ENCODE results near the genes SLC10A7 and NR3C2.

GRCh38 chr4:145420510-145421001 is 61.1 kb upstream of the SMAD1 start:
- RRBS = no CpG with 5 or more reads among the region's 1 CpG

- RRBS = no CpG with 5 or more reads among the region's 4 CpGs
Observed at GRCh38 chr4:146028917-146029215, 90.2 kb upstream of the ZNF827 start.

DNA sequence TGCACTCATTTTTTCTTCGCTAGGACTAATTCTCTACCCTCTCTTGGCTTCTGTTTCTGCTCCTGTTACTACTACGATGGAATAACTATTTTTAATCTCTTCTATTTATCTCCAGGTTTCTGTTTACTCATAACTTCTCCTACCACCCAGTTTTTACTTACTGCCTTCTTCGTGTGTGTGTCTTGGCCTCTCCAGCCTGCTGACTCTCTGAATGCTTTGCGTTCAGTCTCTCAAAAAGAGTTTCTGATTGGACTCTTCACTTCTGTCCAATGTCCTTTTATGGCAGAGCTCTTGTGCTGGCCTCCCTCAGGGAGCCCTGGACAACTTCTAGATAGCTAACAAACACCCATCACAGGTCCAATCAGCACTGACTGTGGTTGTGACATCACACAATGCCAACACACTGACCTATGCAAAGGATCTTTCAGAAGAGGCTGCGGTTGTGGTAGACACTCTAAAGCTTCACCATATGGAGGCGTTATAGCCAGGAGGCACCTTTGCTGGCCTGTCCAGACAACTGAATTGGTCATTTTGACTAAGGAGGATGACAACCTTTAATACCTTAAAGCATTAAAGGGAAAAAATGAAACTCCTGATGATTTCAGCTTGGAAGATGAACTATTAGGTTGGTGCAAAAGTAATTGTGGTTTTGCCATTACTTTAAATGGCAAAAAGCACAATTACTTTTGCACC is 53.8 kb upstream of the LSM6 start:
- RRBS = no CpG with 5 or more reads among the region's 6 CpGs

DNA sequence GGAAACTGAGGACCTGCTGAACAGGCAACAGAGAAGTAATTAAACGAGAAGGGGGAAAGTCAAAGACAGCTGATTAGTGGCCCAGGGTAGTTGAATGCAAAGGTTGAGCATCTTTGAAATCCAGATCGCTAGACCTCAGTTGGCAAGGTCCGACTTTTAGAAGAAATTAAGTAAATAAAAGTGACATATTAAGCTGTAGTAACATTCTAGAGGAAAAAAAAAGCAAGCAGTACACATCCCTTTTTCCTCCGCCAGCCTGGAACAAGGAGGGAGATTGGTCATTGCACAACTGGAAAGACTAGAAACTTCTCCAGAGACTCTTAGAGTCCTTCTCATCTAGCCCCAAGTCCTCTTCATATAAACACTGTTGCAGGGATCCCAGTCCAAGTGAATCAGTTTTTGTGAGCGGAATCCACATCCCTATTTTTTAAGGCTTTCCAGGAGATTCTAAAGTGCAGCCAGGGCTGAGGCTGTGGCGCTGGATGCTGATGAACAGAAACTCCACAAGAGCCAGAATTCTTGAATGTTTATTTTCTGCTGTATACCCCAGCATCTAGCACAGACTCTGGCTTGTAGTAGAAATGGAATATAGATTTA is 23.7 kb downstream of the REELD1 start:
- RRBS = no CpG with 5 or more reads among the region's 6 CpGs

GRCh38 chr4:146521433-146522527 is at the start of gene SLC10A7:
SLC10A7 (minus strand) TSS chr4:146521940.
- RRBS = 2% methylated on average over 5 of the region's 65 CpGs

DNA sequence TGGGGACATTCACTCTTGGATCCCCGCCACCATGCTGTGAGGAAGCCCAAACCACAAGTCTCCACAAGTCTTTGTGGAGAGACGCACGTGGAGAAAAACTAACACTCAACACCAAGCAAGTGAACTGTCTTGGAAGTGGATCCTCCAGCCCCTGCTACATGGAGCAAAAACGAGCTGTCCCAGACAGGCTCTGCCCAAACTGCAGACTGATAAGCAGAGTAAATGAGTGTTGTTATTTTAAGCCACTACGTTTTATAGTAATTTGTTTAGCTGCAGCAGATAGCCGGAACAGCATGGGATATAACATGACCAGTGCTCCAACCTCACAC is 982 bp upstream of the EDNRA start:
- RRBS = no CpG with 5 or more reads among the region's 6 CpGs

GRCh38 chr4:147482248-147483079 is 1.6 kb downstream of the EDNRA start:
- RRBS = no CpG with 5 or more reads among the region's 9 CpGs

DNA sequence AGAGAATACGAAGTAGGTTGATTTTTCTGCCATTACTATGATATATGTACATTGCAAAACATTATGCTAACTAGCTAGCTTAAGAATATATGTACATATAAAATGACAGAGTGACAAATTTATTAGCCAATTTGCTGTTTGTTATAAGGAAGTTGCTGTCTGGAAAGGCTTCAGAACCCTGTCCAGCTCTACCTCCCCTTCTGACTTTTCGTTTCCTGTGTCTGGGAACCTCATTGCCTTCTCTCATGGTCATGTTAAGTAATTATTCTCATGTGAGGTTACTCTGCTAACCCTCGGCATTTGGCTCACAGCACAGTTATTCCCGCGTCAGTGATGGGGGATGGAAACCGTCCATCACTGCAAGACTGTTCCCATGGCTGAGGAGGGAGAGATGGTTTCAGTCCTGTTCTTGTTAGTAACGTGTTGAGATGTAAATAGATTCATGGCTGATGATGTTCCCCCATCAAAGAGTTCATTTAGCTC is 11.8 kb downstream of the EDNRA start:
- RRBS = no CpG with 5 or more reads among the region's 7 CpGs

DNA sequence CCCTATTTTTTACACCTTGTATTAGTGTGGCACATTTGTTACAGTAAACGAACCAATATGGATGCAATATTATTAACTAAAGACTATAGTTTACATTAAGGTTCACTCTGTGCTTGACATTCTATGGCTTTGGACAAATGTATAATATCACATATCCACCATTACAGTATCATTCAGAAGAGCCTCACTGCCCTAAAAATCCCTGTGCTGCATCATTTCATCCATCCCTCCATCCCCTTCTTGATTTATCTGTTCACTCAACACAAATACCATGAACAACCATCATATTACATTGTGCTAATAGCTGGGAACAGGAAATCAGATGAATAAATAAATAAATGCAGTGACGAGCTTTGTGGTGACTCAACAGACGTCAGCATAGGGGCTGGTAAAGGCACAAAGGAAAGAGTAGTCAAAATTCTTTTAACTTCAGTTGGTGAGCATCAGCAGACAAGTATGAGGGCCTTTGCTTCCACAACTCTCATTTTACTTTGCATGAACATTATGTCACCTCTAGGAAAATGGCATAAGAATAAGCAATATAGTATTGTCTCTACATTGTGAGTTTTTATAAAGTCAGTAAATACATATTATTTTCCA is 65.4 kb downstream of the EDNRA start:
- RRBS = no CpG with 5 or more reads among the region's 3 CpGs

- RRBS = no CpG with 5 or more reads among the region's 14 CpGs
Observed at GRCh38 chr4:147733537-147734531, 1.9 kb downstream of the ARHGAP10 start.

GRCh38 chr4:147744146-147744824 is 12.4 kb downstream of the ARHGAP10 start:
- RRBS = no CpG with 5 or more reads among the region's 5 CpGs

DNA sequence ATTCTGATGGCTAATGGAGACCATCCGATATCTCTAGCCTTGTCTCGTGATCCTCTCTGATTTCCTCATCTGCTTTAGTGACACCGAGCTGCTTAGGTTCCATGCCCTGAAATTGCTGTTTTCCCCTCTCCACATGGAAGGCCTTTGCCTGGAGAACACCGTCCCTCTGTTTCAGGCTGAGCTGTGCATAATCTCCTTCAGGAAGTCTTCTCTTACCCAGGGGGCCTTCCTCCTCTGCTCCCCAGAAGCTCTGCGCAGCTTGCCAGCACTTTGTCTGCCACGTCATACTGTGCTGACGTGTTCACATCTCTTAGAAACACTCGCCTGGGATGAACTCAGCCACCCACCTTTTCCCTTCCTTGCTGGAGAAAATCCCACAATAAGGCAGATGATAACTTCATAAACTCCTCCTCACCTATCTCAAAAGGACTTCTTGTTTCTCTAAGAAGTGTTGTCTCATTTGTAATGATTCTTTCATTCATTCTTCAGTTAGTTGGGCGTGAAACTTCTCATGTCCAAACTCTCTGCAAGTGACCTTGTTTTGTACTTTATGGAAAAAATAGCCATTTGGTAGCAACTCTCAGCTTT is 110.7 kb downstream of the ARHGAP10 start:
- RRBS = no CpG with 5 or more reads among the region's 9 CpGs

DNA sequence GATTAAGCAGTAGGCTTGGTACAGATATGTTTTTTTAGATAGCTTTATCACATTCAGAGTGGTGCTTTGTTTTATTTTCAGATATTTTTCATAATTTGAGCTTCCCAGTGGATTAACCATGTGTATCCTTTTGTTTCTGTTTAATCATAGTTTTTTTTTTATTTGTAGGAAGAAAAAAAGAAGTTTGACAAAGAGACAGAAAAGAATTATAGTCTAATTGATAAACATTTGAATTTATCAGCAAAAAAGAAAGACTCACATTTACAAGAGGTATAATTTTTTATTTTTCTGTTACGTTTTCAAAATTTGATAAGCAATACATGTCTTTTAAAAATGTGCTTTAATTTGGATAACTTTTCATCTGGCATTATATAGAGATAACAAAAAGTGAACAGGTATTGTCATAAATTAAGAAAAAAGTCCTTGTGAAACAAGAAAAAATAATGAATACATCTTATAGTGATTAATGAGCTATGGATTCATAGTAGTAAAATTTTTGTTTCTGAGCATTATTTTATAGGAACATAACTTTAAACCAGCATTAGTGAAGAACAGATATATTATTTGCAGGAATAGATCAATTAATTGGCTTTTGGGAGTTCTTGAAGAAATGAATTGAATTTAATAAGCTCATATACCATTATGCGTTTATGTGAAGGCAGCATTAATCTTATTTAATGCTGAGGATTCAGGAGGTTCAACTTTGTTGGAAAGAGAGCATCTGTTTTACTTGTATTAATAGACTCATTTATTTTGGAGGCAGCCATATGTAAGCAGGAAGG is 125.7 kb downstream of the ARHGAP10 start:
- RRBS = no CpG with 5 or more reads among the region's 2 CpGs

GRCh38 chr4:147969367-147969874 is 237.5 kb downstream of the ARHGAP10 start:
- RRBS = no CpG with 5 or more reads among the region's 5 CpGs

DNA sequence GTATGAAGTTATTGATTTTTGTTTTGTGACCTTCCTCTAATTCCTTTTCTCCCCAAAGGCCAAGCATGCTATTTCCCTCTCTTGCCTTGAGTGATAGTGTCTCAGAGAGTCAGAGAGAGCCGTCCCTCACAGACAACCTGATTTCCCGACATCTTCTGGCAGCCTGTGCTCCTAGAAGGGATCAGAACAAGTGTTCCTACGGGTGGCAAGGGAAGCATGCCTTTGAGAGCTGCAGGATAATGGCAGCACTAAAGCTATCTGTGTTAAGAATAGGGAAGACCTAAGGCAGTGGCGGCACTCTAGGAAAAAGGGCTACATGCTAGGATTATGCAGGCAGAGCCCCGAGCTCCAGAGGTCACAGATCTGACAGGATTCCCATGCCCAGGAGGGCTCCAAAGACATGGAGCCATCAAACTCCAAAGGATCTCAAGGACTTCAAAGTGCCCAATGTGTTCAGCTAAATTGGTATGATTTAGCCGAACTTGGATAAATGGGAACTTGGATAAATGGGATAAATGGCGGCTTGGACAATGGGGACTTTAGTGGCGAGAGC is 106.2 kb downstream of the NR3C2 start:
- RRBS = no CpG with 5 or more reads among the region's 8 CpGs

GRCh38 chr4:148420646-148421551 is 21.3 kb downstream of the NR3C2 start:
- RRBS = no CpG with 5 or more reads among the region's 4 CpGs

DNA sequence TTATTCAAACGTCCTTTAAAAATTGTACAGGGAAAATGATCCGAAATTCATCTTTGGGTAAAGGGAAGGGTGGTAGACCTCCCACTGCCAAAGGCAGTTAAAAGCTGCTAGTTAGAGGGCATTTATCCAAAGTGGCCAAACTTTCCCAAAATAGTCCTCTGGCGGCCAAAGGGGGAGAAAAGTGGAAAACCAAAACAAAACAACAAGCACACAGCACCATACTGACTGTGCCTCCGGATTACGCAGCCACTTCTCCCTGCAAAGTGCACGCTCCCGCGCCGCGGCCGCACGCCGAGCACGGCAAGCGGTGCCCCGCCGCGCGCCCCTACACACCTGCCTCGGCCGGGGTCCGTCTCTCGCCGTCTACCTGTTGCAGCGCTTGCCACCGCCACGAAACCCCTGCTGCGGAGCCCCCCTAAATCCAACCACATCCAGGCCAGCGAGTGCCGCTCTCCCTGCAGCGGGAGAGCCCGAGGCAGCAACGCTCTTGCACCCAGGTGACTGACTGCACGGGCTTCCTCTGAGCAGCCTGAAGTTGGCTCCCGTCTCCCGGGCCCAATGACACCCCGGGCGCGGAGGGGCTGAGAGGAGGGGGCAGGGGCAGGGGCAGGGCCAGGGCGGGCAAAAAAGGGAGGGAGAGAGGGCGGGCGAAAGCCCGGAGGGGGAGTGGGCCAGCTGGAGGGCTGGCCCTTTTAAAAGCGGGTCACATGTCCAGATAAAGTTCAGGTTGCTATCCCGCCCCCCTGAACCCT is at the start of gene NR3C2:
Gene NR3C2, minus strand, starts transcription at position 588 of the 752 bp plus-strand sequence.
- RRBS = under 1% methylated on average over 12 of the region's 45 CpGs

GRCh38 chr4:148442579-148443615 is 683 bp upstream of the NR3C2 start:
- RRBS = no CpG with 5 or more reads among the region's 52 CpGs

- RRBS = no CpG with 5 or more reads among the region's 2 CpGs
Observed at GRCh38 chr4:149997952-149998492, 80.2 kb upstream of the DCLK2 start.

Data from BE2C (cell line).